ENCODE data around the genes FLACC1, ALS2 and CDK15.

- PRO-cap, result no peak
Measured at GRCh38 chr2:200890348-200891045, 1.3 kb downstream of the NIF3L1 start.

DNA sequence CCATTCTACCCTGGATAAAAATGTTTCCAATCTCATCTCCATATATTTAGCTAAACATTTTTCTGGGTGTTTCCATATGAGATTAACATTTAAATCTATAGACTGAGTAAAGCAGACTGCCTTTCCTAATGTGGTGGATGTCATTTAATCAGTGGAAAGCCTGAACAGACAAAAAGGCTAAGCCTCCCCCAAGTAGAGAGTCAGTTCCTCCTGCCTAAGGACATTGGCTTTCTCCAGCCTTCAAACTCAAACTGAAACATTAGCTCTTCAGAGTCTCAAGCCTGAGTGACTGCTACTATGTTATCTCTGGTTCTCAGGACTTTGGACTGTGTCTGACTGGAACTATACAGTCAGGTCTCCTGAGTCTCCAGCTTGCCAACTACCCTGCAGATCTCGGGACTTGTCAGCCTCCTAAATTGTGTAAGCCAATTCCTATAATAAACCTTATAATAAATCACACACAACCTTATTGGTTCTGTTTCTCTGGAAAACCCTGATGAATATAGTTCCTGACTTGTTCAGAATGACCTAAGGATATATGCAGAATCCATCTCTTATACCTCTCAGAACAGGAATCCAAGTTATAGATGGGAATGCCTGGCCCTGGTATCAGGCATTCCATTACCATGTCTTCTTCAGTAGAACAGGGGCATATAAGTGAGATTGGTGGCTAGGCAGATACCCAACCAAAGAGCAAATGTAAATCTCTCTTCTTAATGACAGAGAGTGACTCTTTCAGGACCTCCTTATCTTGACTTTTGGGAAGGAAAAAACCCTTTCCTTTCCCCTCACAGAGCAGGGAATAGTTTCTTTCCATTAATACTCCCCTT is 12.5 kb downstream of the HYCC2 start:
- PRO-cap, result no peak

- PRO-cap, result no peak
Measured at GRCh38 chr2:201126208-201126544, 10.2 kb downstream of the CFLAR start.

GRCh38 chr2:201126545-201127486 is 10.9 kb downstream of the CFLAR start:
- PRO-cap, result bidirectional peak, plus-strand start at chr2:201126954, minus-strand start at chr2:201126760

GRCh38 chr2:201174515-201175169 is 8.3 kb upstream of the CASP10 start:
- PRO-cap, result no peak

- PRO-cap, result bidirectional peak, plus-strand start at chr2:201357470, minus-strand start at chr2:201357339
Measured at GRCh38 chr2:201357073-201357737, at the start of gene FLACC1. Gene FLACC1, minus strand, starts transcription at chr2:201357345.

GRCh38 chr2:201458520-201458796 is 6.9 kb downstream of the STRADB start:
- PRO-cap, result no peak

DNA sequence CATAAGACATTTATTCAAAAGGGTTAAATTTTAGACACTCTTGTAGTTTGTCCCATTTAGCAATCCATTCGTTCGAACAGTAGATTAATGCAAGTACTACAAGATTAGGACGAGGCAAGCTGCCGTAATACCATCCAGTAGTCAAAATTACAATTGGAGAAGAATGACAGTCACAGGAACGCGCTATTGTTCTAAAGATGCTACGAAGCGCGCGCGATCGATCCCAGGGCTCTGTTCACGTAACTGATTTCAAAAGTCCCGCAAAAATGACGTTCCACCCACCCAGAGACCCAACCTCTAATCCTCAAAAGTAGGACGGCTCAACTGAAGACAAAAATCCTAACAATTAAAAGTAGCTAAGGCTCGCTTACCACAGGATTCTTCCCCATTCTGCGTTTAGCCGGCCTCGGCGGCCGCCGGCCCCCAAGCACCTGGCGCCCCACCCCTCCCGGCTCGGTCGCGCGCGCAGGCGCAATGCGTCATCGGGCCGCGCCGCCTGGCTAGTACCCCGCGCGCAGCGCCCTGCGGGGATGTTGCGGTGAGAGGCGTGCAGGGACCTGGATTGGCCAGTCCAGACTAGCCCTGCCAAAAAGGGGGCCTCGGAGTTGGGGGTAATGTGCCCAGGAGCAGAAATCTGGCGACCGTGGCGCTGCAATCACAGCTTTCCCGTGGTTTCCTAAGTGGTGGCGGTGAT is 918 bp downstream of the TMEM237 start:
- PRO-cap, result bidirectional peak, plus-strand start at position 474 of the sequence, minus-strand start at position 433 of the sequence

GRCh38 chr2:201780683-201781801 is at the start of gene ALS2:
Gene ALS2, minus strand, starts transcription at chr2:201780933.
- PRO-cap, result bidirectional peak, plus-strand start at chr2:201780984, minus-strand start at chr2:201780933; bidirectional peak, plus-strand start at chr2:201781246, minus-strand start at chr2:201781153

- PRO-cap, result no peak
Measured at GRCh38 chr2:201806334-201806991, at the start of gene CDK15. Gene CDK15, plus strand, starts transcription at chr2:201806537.

DNA sequence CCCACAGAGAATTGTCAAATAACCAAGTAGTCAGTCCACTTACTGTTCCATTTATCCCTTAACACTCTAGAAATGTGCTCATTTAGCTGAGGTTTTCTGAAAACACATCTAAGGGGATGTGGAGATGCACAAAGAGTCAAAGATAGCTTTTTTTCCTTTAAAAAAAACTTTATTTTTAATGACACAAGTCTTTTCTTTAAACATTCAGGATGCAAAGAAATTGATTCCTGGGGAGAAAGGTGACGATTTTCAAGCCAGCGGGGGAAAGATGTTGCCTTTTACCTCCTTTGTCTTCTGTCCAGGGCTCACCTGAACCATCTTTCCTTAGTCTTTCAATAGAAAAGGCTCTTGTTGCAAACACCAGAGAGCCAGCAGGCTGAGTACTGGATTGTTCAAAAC is 55.6 kb upstream of the FZD7 start:
- PRO-cap, result no peak

DNA sequence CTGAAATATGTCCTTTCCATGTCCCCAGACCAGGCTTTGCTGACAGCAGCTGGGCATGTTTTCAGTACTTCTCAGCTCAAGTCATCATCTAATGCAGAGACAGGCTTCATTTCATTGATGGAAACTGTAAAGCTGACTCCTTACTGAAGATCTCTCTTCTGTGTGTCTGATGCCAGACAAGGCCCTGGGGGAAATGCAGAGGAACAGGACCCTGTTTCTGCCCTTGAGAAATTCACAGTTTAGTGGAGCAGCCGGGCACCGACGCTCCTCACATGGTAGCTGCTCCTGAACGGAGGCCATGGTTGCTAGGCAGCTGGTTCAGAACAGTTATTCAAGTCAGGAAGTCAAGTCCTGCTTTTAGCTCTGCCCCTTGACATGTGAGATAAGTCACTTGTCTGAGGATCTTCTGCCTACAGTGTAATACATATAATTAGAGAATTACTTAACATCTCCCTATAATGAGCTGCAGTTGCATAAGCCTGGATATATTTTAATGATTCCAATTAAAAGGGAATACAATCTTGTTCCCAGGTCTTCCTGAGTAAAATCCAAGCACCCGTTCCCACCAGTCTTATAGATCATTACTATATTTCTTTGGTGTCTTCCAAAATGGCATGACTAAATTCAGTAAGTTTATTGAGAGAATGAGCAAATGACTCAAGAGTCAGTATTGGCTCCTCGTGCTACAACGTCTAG is 24.4 kb upstream of the FZD7 start:
- PRO-cap, result no peak

DNA sequence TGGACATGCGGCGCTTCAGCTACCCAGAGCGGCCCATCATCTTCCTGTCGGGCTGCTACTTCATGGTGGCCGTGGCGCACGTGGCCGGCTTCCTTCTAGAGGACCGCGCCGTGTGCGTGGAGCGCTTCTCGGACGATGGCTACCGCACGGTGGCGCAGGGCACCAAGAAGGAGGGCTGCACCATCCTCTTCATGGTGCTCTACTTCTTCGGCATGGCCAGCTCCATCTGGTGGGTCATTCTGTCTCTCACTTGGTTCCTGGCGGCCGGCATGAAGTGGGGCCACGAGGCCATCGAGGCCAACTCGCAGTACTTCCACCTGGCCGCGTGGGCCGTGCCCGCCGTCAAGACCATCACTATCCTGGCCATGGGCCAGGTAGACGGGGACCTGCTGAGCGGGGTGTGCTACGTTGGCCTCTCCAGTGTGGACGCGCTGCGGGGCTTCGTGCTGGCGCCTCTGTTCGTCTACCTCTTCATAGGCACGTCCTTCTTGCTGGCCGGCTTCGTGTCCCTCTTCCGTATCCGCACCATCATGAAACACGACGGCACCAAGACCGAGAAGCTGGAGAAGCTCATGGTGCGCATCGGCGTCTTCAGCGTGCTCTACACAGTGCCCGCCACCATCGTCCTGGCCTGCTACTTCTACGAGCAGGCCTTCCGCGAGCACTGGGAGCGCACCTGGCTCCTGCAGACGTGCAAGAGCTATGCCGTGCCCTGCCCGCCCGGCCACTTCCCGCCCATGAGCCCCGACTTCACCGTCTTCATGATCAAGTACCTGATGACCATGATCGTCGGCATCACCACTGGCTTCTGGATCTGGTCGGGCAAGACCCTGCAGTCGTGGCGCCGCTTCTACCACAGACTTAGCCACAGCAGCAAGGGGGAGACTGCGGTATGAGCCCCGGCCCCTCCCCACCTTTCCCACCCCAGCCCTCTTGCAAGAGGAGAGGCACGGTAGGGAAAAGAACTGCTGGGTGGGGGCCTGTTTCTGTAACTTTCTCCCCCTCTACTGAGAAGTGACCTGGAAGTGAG is 2.1 kb downstream of the FZD7 start:
- PRO-cap, result no peak

DNA sequence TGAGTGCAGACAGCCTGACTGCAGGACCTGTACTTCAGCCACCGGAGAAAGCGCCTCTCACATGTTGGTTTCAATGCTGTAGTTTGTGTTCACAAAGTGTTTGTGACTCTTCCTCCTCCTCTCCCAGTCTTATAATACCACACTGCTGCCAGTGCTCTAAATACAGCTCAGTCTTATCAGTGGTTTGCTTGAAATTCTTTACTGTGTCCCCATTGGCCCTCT is 77.3 kb downstream of the SUMO1 start:
- PRO-cap, result unidirectional peak, minus-strand start at position 133 of the sequence

- PRO-cap, result no peak
Measured at GRCh38 chr2:202288465-202288863, 22.9 kb downstream of the NOP58 start.

- PRO-cap, result no peak
Measured at GRCh38 chr2:202290868-202291489, 25.4 kb downstream of the NOP58 start.

DNA sequence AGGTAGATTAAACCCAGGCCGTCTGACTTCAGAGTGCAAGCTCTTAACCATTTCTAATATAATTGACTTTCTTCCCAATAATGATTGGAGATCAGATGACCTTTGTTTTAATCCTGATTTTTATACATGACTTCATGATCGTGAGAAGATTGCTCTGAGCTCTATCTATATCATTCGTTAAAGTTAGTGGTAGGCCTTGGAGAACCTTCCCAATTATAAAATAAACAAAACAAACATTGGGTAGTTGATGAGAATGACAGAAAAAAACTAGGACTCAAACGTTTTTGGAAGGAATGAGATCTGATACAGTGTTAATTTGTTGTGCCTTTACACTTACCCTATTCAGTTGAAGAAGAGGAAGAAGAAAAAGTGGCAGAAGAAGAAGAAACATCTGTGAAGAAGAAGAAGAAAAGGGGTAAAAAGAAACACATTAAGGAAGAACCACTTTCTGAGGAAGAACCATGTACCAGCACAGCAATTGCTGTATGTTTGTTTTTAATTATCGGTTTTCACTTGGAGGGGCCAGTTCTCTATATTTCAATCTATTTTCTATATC is 37.1 kb downstream of the NOP58 start:
- PRO-cap, result no peak

- PRO-cap, result no peak
Measured at GRCh38 chr2:202638102-202638375, 3.3 kb downstream of the FAM117B start.

DNA sequence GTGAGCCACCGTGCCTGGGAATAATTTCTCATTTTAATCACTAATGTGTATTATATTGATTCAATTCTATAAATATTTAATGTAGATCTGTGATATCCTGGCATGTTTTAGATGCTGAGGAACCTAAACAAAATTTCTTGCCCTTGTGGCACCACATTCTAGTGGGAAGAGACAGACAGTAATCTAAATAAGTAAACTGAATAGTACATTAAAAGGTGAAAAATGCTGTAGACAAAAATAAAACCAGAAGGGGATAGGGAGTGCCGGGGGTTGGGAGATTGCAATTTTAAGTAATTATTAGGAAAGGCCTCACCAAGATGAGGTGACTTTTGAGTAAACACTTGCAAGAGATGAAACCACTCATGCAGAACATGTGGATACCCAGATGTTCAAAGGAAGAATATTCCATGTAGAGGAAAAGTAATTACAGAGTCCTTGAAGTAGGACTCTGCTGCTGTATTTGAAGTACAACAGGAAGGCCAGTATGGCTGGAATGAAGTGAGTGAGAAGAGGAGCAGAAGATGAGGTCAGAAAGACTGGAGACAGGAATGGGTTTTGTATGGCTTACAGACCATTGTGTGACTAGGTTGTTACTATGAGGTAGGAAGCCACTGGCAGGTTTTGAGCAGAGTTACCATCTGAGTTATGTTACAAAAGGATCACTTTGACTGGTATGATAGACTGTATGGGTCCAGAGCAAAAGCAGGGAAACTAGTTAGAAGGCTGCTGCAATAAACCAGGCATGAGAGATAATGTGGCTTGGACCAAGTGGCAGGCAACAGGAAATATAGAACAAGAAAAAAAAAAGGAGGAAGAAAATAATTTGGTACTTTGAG is 37.1 kb downstream of the CYP20A1 start:
- PRO-cap, result no peak

DNA sequence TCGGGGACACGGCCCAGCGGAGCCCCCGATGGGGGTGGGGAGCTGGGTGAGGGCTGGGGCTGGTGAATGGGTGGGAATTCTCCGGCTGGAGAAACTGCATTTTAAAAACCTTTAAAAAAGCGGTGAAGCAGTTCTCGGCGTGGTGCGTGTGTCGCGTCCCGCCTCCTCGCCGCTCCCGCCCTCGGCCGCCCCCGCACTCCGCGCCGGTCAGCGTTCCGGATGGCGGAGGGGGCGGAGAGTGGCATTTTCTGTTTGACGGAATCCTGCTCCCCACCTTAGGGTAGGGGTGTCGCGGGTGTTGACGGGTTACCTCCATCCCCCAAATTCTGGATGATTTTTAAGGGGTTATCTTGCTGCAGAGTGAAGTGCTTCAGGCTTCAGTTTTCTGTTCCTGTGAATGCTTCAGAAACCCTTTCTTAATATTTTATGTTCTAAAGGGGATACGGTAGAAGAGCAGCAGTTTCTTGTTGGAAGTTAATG is 560 bp downstream of the ABI2 start:
- PRO-cap, result no peak